Cerebral cortex (tissue), 2 donors: ENCODE measurements around a stretch of chr1.

DNA sequence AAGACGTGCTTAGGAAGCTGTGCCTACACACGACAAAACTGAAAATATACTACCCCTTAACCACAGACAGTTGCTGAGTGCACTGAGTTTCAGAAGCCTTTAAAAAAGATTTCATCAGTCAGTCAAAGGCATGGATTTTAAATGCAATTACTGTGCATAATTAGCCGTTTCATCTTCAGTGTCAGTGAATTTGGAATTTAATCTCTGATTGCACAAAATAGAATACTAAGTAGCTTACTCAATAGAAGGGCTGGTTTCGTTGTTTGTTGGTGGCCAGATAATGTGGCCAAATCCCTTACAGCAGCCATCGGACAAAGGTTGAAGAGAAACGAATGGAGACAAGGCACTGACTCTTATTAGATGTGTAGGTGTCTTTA lies 38.4 kb upstream of the TARBP1 start:
- PRO-cap, 2 experiments, result no peak in any of the 2 experiments

DNA sequence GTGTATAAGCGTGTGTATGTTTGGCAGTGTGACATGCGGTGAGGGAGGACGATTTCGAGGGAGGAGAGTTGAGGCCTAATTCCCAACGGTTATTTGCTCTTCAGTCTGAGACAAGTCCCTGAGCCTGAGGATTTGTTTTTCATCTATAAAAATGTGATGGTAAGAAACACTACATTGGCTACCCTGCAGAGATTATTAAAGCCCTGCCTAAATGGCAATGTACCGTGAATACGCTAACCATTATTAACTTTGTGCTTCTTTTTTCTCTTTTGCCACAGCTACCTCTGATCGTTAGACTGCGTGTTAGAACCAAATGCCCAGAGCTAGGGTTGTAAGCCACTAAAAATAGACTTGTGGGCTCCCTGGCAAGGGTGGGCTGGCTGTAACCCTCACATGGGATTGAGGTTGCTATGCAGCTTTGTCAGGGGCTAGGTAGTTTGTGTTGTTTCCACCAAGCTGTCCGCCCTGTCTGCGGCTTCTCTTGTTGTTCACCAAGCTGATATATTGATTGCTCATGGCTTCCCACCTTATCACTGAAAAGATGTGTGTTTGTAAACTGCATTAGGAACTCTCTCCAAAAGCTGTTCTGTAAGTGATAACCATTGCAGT lies 41.8 kb upstream of the TARBP1 start:
- PRO-cap, 2 experiments, result no peak in any of the 2 experiments

- PRO-cap, 2 experiments, result no peak in any of the 2 experiments
Observed at GRCh38 chr1:234547002-234547302, 63.0 kb downstream of the IRF2BP2 start.

GRCh38 chr1:234553491-234554083 lies 56.4 kb downstream of the IRF2BP2 start:
- PRO-cap, 2 experiments, result no peak in any of the 2 experiments

GRCh38 chr1:234599027-234599385 lies 11.0 kb downstream of the IRF2BP2 start:
- PRO-cap, 2 experiments, result no peak in any of the 2 experiments

DNA sequence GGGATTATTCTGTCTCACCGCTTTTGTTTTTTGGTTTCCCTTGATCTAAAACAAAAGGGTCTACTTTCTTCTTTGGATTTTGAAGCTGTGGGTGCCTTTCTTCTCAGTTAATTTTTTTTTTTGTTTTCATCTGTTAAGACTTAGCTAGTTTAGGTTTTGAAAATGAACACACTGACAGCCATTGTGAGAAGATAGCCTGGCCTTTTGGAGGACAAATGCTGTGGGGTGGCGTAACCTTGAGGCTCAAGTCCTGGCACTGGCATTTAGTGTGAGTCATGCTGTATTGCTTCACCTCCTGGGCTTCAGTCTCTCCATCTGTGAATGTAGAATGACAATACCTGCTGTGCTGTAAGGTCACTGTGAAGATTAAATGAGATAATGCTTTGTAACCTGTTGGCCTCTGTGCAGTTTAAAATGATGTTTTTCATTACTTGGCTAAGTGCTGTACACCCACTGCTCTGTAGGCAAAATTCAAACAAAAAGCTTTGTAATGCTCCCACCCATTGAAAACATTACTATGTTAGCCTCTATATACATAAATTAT lies 74.2 kb upstream of the IRF2BP2 start:
- PRO-cap, 2 experiments, result no peak in any of the 2 experiments

DNA sequence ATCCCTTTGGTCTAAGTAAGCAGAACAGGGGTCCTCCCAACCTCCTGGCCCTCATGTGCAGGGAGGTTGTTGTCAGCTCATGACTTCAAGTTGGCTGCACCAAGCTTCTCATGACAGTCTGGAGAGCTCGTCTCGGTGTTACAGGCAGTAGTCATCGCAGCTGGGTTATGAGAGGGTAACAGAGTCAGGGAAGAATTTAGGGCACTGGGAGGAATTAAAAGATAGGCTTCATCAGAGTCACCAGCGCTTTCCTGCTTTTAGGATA lies 92.6 kb upstream of the IRF2BP2 start:
- PRO-cap, 2 experiments, result no peak in any of the 2 experiments

- PRO-cap, 2 experiments, result no peak in any of the 2 experiments
Observed at GRCh38 chr1:234760351-234760730, 150.4 kb upstream of the IRF2BP2 start.

DNA sequence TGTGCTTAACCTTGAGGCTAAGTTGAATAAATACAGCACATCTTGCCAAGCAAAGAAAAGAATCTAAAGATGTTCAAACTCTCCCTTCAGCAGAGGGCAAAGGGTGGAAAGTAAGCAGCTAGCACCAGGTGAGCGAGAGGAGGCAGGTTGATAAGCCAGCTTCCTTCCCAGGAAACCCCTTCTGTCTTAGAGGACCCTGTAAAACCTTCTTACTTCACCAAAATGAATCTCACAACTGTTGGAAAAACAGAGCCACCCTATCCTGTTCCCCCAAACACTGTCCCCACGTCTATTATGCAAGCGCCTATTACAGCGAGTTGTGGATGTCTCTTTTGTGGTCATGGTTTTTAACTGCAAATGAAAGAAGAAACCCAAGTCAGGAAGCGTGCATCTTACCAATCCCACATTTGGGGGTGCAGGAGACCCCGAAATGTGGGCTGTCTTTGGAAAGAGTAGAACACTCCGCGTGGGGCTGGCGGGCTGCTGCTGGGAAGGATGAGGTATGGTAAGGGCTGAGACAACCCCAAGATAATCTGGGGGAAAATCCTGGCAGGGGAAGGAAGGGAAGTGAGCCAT lies 168.2 kb upstream of the IRF2BP2 start:
- PRO-cap, 2 experiments, result no peak in any of the 2 experiments

DNA sequence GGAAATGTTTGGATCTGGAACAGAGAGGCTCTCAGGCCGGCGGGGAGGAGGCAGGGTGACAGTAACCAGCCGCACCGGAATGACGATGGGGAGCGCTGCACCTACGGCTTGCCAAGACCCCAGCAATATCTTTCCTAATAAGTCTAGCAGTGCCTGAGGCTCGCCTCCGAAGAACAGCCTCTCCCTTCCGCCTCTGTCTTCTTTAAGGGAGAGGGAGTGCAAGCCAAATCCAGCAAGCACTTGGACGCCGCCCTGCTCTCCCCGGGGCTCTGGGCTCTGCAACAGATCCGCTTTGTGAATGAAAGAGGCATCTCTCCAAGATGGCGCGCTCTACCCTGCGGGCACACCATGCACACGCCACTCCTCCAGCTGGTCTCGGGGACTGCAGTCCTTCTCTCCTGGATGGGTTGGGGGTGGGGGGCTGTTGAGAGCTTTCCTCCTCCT lies 206.5 kb upstream of the IRF2BP2 start:
- PRO-cap, 2 experiments, result no peak in any of the 2 experiments

DNA sequence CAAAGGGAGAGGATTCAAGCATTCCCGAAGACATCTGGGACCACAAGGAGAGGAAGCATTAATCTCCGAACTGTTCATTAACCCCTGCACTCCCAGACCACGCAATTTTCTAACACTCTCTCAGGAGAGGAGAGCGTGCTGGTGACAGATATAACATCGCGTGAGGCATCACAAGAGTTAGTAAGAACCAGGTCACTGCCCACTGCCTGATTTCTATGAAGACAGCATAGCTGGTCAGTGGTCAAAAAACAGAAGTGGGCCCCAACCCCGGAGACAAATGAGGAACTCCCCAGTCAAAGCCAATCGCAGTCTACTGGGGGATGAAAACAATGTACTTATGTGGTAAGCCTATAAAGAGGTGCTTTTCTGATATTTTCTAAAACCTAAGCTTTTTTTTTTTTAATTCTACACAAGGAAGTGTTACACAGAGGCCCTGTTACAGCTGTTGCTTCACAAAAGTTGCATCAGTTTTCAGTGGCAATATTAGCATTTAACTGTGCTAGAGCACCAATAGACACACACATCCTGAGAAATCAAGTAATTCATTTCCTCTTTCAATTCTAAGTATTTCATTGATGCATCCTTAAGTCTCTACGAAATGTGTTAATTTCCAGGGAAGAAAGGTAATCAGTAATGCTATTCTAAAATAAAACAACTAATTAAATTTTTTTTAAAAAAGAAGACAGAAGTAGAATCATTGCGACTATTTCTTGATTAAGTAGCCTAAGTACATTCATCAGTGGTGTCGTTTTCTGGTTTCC lies 231.9 kb upstream of the IRF2BP2 start:
- PRO-cap, 2 experiments, result no peak in any of the 2 experiments

DNA sequence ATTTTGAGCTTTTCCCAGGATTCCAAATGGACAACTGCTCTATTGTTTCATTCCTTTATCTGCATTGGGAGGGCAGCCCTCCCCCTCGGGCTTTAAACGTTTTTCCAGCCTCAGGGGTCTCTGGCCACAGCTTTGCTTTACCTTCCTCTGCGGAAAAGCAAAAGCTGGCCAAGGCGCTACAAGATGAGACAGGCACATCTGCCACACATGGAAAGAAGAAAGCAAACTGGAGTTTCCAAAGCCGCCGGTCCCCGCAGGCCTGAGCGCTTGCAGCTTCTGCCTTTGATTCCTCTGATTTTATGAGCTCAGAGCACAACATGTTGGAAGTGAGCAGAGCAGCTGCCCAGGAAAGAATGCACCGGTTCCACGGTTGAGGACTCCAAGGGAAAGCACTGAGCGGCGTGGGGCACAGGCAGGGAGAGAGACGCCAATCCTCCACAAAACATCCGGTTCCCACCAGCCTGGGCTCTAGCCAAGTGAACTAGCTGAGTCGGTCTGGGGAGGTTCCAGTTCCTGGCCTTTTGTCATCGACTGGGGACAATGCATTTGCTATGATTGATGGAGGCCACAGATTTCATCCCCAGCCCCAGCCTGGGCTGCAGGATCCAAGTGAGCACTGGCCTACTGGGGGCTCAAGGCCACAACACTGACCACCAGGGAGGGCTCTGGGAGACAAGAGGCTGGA lies 252.9 kb upstream of the IRF2BP2 start:
- PRO-cap, 2 experiments, result peak in 1 of 2 experiments; most common plus-strand start position 524 of the sequence (in 1); most common minus-strand start position 299 of the sequence (in 1)

- PRO-cap, 2 experiments, result no peak in any of the 2 experiments
Observed at GRCh38 chr1:234879214-234880181, 249.1 kb downstream of the TOMM20 start.

DNA sequence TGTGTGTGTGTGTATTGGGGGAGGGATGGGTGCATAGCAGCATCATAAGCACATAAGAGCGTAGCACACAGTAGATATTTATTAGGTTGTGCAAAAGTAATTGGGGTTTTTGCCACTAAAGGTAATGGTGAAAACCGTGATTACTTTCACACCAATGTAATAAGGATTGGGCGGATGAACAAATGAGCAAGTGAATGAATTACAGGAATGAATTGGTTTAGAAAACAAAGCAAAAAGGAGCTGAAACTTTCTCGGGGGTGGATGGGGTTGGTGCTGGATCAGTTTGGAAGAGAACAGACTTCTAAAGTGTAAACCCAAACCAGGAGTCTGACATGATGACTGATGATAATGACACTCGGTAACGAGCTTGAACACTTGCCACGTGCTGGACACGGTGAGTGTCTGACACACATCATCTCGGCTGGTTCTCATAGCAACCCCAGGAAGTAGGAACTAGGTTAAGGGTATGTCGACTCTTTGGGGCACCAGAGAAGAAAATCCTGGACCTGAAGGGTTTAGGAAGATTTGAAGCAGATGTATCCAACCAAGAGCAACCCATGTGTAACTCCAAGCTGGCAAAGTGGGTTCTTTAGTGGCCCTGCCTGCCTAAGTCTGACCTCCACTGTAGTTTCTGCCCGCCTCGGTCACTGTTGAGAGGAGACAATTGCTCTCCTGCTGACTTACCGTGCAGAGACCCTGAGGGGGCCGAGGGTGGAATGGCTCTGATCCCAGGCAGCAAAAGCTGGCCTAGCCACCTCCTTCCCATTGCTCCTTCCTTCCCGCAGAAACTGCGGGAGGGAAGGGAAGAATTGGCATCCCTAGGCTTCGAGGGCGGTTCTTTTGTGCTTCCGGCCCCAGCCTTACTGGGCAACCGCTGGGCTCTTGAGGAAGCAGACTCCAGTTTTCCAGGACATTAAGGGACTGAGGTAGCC lies 156.2 kb downstream of the TOMM20 start:
- PRO-cap, 2 experiments, result no peak in any of the 2 experiments

DNA sequence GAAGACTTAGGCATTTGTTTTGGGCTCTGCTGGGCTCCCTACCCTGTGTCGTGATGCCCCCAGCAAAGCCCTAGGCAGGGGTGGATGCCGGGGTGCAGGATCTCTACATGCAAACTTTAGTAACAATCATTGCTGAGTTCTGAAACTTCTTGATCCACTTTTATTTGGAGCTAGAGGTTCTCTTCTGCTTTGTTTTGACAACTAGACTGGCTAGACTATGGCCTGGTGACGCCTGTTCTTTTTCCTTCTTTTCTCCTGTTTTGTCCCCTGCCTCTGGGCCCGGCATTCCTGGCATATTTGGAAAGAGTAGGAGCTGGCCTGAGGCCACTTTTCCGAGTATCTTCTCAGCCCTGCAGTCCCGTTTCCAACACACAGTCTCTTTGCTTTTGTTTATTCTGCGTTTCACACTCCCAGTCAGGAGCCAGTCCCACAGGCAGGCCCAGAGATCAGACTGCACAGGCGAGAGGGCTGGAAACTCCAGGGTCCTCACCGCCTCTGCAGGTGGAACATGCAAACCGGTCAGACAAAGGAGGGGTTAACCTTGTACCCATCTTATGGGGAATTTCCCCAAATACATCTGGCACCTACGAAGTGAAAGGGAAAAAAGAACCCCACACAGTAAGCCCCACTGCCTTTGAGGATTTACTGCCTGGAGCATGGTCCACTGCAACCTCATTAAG lies 141.2 kb downstream of the TOMM20 start:
- PRO-cap, 2 experiments, result peak in 1 of 2 experiments; most common plus-strand start position 407 of the sequence (in 1); most common minus-strand start position 118 of the sequence (in 1)

- PRO-cap, 2 experiments, result no peak in any of the 2 experiments
Observed at GRCh38 chr1:234989888-234990653, 138.6 kb downstream of the TOMM20 start.

DNA sequence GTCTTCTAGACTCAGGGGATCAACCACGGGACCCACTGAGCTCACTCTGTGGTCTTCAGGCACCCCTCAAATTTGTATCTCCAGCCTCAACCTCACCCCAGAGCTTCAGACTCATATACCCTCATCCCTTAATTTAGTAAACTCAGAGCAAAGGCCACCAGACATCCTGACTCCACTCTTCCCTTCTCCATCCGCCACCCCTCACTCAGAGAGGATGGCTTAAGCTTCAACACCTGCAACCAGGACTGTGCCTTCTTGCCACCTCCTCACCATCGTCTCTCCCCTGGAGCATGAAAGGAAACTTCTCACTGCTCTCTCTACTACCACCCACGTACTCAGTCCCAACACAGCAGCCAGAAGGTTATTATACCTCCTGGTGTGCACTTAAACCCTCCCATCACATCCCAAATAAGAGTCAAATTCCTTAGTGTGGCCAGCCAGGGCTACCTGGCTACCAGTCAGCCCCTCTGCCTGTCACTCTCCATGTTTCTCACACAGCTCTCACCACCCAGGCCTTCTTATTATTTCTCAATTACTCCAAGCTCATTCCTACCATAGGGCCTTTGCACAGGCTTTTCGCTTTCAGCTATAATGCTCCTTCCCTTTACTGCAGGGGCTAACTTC lies 137.8 kb downstream of the TOMM20 start:
- PRO-cap, 2 experiments, result no peak in any of the 2 experiments

GRCh38 chr1:235000274-235001058 lies 128.2 kb downstream of the TOMM20 start:
- PRO-cap, 2 experiments, result no peak in any of the 2 experiments

DNA sequence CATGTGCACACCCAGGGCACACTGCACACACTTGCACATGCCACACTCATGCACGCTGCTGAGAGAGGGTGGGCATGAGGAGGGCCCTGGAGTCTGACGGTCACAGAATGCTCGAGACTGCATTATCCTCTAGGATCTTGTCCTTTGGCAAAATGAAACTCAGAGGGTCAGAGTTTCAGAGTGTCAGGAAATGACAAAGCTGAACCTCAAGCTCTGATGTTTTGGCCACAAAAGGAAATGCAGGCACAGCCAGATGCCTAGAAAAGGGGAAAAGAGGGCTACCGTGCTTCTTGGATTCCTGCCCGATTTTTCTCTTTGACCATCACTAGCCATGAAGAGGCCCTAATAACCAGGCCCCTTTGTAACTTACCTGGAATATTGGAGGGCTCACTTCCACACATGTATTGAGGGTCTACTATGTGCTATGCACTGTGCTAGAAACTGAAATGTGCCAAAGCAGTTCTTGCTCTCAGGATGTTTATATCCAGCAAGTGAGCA lies 65.5 kb downstream of the TOMM20 start:
- PRO-cap, 2 experiments, result no peak in any of the 2 experiments

- PRO-cap, 2 experiments, result no peak in any of the 2 experiments
Observed at GRCh38 chr1:235090347-235091319, 38.0 kb downstream of the TOMM20 start.